Spinal cord (tissue), 3 donors: ENCODE measurements around the gene CASP4.

GRCh38 chr11:102300713-102301283 lies 16.5 kb upstream of the BIRC3 start:
- PRO-cap, result no peak
- RAMPAGE, long total RNA, result no peak

DNA sequence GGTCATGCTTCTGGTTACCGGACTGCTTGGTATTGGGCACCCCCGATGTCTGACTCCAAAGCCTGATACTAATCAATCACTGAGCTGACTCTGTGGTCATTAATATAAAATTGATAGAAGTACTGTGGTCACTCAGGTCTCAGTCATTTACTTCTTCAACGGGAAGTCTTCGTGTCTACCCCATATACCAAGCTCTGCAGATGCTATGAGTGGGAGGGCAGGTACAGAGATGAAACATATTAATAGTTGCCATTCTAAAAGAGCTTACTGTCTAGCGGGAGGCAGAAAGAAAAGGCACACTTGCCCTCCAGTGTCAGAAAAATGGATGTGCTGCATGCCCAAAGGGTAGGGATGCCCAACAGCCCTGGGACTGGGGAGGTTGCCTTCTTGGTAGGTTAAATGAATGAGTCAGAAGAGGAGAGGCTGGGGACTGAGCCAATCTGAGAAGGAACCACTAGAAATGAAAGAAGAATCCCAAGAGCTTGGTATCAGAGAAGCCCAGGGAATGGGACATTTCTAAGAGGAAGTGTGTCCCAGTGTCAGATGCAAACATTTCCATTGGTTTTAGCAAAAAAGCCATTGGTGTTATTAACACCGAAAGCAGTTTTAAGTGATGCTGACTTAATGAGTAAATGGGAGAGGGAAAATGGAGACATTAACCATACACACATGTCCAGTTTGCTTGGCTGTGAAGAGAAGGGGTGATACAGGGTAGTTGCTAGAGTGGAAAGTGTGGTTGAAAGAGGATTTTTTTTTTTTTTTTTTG lies 1.2 kb downstream of the BIRC3 start:
- PRO-cap, result no peak
- RAMPAGE, long total RNA, result no peak

DNA sequence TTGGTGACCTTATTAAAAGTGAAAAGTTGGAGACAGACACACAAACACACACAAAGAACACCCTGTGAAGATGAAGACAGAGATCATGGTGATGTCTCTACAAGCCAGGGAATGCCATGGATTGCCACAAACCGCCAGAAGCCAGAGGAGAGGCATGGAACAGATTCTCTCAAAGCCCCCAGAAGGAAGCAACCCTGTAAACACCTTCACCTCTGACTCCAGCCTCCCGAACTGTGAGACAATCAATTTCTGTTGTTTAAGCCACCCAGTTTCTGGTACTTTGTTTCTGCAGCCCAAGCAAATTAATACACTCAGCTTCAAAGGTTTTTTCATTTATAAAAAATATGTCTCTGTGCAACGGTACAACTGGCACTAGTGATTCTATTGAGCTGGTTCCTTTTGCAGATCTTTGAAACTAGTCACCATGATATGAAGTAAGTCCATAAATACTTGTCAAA lies 44.9 kb downstream of the TMEM123 start:
- PRO-cap, result no peak
- RAMPAGE, long total RNA, result no peak

GRCh38 chr11:102454626-102455295 lies 2.2 kb upstream of the TMEM123 start:
- PRO-cap, result no peak
- RAMPAGE, long total RNA, result no peak

- PRO-cap, result no peak
- RAMPAGE, long total RNA, result no peak
Observed at GRCh38 chr11:102615661-102616180, 9.4 kb downstream of the MMP20 start.

DNA sequence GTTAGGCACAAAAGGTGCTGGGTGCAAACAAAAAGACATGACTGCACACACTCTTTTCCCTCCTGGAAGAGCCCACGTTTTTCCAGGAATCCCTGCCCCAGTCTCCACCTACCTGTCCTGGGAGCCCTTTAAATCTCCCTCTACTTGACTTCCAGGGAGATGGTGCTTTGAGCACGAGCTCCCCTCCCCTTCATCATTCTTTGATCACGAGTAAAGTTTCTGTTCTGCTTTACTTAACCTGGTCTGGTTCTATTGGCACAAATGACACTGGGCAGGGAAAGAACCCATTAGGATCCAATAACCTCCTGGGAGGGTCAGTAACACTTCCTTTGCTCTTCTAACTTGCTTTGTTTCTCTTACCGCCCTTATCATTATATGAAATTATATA lies 137.5 kb upstream of the DDI1 start:
- PRO-cap, result no peak
- RAMPAGE, long total RNA, result no peak

GRCh38 chr11:104705479-104706265 lies 262.7 kb downstream of the CASP4 start:
- PRO-cap, result no peak
- RAMPAGE, long total RNA, result no peak

GRCh38 chr11:104859379-104859771 lies 109.0 kb downstream of the CASP4 start:
- PRO-cap, result no peak
- RAMPAGE, long total RNA, result no peak

DNA sequence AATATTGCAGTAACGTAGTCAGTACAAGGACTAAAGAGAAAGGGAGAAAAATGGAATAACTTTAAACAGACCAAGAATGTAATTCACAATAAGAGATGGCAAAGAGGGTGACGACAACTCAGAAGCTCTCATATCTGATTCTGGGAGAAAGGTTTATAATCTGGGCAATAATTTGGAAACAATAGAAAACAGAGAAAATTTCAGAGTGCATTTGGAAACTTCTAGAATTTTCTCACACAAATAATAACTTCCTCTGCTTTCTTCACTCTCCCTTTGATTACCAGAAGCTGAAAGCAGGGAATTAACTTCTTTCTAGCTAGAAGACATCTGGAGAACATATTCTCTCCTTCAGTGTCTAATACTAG lies 50.8 kb downstream of the CASP4 start:
- PRO-cap, result no peak
- RAMPAGE, long total RNA, result no peak

- PRO-cap, result no peak
- RAMPAGE, long total RNA, result no peak
Observed at GRCh38 chr11:104968008-104968882, at the start of gene CASP4. Gene CASP4, minus strand, starts transcription at chr11:104968574.

DNA sequence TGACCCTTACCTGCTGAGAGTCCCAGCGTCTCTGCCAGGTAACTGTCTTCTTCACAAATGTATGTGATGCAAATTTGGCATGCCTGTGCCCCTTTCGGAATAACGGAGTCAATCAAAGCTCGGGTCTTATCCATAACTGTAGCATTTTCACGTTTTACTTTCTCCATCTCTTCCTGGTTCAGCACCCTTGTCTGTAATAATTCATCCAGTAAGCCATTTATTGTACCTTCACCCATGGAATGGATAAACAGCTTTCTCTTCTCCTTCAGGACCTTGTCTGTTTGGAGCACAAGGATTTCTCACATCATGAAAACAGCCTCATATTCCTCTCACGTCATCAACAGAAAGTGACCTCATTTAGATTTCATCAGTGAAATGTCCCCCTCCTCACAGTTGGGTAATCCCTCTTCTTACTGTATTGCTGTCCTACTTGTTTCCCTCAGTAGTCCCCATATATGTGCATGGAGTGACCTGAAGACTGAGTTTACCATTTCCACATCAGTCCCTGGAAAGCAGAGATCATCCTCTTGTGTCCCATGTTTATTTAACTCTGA lies 676 bp downstream of the CARD16 start:
- PRO-cap, result no peak
- RAMPAGE, long total RNA, result no peak

GRCh38 chr11:105100087-105100704 lies 39.4 kb downstream of the CARD18 start:
- PRO-cap, result no peak
- RAMPAGE, long total RNA, result no peak

DNA sequence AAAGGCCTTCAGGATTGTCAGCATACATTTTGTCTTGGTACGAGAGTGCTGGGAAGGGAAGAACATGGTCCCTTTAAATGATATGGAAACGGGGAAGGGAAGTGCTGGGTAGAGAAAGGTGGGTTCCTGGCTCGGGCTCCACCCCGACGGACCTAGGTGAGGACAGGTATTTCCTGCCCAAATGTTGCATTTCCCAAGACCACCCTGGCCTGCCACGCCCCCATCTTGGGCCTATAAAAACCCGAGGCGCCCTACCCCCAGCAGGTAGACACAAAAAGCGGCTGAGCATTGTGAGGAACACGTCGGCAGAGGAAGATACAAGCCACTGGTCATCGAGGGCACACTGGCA lies 99.3 kb downstream of the AASDHPPT start:
- PRO-cap, result no peak
- RAMPAGE, long total RNA, result no peak

DNA sequence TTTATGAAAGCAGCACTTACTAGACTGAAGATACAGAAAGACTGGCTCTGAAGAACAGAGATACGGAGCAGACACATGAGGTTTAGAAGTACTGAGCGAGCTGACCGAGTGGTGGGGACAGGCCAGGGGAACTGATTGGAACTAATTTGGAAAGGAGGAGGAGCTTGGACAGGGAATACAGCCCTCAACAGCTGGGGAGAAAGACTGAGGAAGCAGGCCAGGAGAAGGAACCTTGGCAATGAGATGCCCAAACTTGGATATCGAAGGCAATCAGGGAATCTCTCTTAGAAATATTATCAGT lies 284.7 kb downstream of the GUCY1A2 start:
- PRO-cap, result no peak
- RAMPAGE, long total RNA, result no peak

GRCh38 chr11:107935749-107936001 lies 7.4 kb downstream of the RAB39A start:
- PRO-cap, result no peak
- RAMPAGE, long total RNA, result no peak

- PRO-cap, result no peak
- RAMPAGE, long total RNA, result no peak
Observed at GRCh38 chr11:108236373-108237109, 13.7 kb downstream of the ATM start.

DNA sequence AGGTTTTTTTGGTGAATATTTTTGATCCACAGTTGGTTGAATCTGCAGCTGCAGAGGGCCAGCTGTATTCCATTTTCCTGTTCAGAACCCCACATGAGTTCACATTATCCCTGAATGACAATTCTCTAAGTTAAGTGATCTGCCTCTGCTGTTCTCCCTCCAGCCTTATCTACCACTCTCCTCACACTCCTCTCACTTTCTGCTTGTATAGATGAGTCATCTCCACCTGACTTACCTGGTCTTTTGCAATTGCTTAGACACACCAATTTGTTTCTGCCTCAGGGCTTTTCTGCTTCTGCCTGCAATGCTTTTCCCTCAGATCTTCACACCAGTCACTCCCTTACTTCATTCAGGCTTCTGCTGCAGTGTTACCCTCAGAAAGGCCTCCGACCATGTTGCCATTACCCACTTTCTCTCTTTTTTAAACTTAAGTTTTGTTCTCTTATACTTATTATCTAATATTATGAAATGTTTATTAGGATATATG lies 118.1 kb downstream of the ATM start:
- PRO-cap, result no peak
- RAMPAGE, long total RNA, result no peak

DNA sequence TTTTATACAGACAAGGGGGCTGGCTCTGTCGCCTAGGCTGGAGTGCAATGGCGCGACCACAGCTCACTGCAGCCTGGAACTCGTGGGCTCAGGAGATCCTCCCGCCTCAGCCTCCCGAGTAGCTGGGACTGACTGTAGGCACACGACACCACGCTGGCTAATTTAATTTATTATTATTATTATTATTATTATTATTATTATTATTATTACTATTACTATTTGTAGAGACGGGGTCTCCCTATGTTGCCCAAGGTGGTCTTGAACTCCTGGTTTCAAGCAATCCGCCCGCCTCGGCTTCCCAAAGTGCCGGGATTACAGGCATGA lies 568 bp upstream of the POGLUT3 start:
- PRO-cap, result no peak
- RAMPAGE, long total RNA, result no peak

DNA sequence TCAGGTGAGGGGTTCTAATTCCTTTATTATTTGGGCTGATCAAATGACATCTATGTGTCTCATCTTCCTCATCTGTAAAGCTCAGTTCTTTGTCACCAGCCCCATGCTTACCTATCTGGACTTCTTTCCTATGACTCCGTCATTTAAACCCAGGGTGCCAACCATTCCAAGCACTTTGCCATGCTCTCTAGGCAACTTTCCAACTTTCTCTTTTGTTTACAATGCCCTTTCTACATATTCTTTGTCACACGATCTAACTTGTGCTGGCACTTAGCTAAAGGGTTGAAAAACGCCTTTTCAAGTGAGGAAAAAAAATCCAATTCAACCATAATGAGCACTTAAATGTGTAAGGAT lies 27.9 kb downstream of the EXPH5 start:
- PRO-cap, result no peak
- RAMPAGE, long total RNA, result no peak

DNA sequence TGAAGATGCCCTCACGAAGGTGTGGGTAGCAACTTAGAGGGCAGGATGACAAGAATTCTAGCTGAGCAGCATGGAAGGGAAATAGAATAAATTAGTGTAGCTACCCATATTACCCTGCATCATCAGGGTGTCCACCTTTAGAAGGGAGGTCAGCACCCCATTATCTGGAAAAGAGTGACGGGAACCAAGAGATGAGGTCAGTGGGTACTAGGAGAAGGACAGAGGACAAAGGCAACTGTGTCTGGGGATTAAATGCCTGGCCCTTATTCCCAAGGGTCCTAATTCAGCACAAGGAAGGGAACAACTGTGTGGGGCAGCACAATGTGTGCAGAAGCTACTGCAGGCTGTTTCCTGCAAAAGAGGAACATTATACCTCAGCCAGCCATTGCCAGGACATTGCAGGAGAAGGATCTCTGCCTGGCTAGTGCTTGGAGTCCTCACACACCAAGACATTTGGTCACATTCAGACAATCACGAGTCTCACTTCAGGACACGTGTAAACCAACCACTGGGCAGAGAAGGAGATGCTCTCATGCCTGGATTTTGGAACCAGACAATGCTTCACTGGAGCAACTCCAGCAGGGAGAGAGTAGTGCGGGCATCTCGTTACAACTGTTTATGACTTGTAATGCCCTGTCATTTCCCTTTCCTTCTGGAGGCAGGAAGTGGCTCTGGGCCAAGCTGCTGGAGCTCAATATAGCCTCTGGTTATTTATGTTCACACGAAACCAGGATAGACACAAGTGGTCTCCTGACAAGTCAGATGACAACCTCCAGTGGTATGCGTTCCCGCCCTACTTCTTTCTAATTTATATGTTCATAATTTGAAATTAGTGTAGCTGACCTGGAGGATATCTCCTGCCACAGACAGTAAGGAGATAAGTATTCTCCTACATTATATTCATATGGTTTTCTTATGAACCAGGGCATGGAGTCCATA lies 24.0 kb upstream of the ZC3H12C start:
- PRO-cap, result no peak
- RAMPAGE, long total RNA, result no peak